Kidney epithelial cell (primary cell): ENCODE measurements around the genes PTPRCAP, TMEM134 and NUDT8.

DNA sequence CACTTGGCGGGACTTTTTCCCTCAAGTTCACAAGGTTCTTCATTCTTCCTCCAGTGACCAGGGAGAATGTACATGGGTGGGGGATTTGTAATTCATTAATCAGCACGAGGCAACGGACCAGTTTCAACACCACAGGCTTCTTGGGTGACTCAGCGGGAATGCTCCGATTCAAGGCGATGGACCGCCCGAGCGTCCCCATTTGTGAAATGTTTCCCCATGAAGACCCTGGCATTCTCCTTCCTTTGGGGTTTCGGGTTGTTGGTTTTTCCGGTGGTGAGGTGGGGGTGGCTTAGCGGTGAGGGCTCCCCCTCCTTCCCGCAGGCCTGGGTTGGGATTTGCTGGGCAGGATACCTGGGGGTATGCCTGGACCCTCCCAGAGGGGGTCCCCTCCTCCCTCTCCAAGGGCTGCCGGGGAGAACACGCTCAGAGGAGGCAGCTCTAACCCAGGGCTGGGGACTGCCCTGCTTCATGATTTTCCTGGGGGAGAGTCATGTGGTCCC lies 1.0 kb upstream of the CLCF1 start:
- RAMPAGE, long total RNA = no peak
- RRBS = no CpG with 5 or more reads among the region's 15 CpGs

- RAMPAGE, long total RNA = no peak
- RRBS = no CpG with 5 or more reads among the region's 15 CpGs
Measured at GRCh38 chr11:67406769-67407054, 2.8 kb downstream of the TBC1D10C start.

- RAMPAGE, long total RNA = no peak
- RRBS = no CpG with 5 or more reads among the region's 16 CpGs
Measured at GRCh38 chr11:67434547-67434952, 2.9 kb downstream of the PTPRCAP start.

GRCh38 chr11:67437403-67438247 lies at the start of gene PTPRCAP:
PTPRCAP (minus strand) TSS chr11:67437682.
- RAMPAGE, long total RNA = no peak
- RRBS = 89% methylated on average over 5 of the region's 21 CpGs

- RAMPAGE, long total RNA = no peak
- RRBS = 17% methylated on average over 1 of the region's 83 CpGs
Measured at GRCh38 chr11:67468708-67469625, at the start of gene TMEM134. TMEM134 (minus strand) TSS chr11:67469251.

- RAMPAGE, long total RNA = no peak
- RRBS = under 1% methylated on average over 22 of the region's 41 CpGs
Measured at GRCh38 chr11:67504325-67504593, 904 bp downstream of the PITPNM1 start.

DNA sequence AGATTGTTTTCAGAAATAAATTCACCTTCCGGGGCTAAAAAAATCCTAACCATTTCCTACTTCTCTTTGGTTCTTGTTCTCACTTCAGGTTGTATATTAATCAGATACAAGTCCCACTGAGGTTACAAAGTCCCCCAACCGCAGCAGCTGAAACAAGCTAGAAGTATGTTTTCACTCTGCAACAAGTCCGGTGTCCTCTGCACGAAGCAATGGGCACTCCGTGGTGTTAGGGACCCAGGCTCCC lies 25.6 kb upstream of the GSTP1 start:
- RAMPAGE, long total RNA = no peak
- RRBS = no CpG with 5 or more reads among the region's 5 CpGs

DNA sequence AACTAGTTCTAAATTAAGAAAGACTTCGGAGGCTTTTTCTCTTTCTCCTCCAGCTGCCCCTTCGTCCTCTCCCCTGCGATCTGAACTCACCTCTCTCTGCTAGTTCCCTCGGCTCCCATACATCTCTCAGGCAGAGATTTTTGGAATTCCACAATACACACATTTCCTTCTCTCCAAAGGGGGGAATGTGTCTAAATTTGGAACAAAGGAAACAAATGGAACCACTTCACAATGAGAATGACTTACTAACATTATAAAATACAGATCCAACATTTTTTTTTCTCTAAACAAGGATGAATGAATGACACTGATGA lies 20.7 kb upstream of the GSTP1 start:
- RAMPAGE, long total RNA = no peak
- RRBS = no CpG with 5 or more reads among the region's 4 CpGs

DNA sequence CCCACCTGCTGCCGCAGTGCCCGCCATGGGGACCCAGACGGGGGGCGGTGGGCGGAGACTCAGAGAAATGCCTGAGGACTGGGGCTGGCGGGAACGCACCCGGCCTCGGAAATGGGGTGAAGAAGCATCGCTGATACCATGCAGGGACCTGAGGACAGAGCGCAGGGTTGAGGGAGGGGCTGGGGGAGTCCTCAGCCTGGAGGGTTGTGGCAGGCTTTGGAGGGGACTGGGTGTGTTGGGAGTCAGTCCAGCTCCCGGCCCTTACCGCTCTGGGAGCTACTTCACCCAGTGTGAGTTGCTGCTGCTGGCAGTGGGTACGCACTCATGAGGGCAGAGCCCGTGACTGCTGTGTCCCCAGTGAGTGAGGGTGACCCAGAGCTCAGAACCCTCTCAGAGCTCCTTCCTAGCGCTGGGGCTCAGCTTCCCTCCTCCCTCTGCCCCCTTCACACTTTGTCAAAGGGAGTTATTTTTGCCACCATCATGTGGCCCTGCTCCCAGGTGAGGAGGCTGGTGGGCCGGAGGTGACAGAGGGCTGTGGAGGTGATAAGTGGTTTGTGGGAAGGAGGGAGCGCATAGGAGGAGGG lies 9.6 kb downstream of the NDUFV1 start:
- RAMPAGE, long total RNA = no peak
- RRBS = no CpG with 5 or more reads among the region's 18 CpGs

GRCh38 chr11:67629646-67630611 lies at the start of gene NUDT8:
NUDT8 (minus strand) TSS chr11:67629937.
- RAMPAGE, long total RNA = no peak
- RRBS = under 1% methylated on average over 63 of the region's 114 CpGs

- RAMPAGE, long total RNA = no peak
- RRBS = 75% methylated on average over 4 of the region's 20 CpGs
Measured at GRCh38 chr11:67646705-67647061, 3.8 kb downstream of the ACY3 start.

DNA sequence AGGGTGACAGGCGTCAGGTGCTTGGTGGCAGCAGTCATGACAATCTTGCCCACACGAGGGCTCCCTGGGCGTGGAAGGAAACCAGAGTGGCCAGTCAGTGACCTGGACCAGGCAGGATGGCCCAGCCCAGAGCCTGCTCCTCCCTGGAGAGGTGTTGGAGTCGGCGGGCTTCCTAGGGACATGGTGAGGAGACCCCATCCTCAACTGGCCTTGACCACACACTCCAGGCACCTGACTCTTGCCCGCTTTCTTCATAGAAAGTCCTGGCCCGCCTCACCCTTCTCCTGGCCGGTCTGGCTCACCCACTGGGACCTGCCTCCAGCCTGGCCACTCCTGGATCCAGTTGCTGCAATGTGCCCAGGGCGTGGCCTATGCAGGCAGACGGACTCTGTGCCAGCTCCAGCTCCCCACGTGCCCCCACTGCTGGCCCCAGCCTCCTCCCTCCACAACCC lies 8.8 kb downstream of the ALDH3B2 start:
- RAMPAGE, long total RNA = no peak
- RRBS = no CpG with 5 or more reads among the region's 11 CpGs

DNA sequence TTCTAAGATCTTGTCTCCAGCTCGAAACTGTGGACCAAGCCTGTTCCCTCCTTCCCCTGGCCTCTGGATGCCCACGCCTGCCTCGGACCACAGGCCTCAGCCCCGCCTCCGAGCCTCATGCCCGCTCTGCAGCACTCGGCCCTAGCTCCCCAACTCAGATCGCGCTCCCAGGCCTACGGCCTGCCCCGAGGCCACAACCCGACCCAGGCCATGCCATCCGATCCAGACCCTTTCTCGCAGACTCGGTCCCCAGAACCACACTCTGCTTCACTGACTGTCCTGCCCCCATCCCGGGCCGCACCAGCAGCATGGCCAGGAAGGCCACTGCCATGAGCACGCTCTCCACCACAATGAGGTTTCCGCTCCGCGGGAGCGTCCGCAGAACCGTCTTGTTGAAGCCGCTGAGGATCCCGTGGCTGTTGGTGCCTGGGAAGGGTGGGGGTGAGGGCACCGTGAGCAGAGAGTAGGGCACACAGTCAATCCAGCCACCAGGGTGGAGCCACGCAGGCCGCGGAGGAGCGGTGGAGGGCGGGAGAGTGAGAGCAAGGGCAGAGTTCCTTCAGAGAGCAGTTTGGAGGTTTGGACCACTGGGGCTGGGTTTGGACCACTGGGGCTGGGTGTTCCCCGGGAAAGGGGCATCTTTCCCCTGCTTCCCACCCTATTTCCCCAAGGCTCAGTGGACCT lies 6.4 kb downstream of the UNC93B1 start:
- RAMPAGE, long total RNA = no peak
- RRBS = no CpG with 5 or more reads among the region's 33 CpGs

DNA sequence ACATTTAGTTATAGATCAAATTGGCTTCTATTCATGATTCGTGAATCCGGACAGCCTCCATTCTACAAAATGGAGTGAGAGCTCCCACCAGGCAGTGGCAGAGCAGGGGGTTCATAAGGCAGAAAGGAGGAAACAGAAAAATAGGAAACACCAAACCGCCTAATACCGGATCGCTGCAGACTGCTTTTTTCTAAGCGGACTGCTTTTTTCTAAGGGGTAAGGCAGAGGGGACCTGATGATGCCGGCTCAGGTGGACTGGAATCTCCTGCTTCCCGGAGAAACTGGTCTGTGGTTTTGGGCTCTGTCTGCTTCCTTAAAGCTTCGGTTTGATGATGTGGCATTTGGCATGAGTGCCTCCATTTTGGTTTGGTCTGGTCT lies 986 bp downstream of the ALDH3B1 start:
- RAMPAGE, long total RNA = no peak
- RRBS = 91% methylated on average over 4 of the region's 9 CpGs

DNA sequence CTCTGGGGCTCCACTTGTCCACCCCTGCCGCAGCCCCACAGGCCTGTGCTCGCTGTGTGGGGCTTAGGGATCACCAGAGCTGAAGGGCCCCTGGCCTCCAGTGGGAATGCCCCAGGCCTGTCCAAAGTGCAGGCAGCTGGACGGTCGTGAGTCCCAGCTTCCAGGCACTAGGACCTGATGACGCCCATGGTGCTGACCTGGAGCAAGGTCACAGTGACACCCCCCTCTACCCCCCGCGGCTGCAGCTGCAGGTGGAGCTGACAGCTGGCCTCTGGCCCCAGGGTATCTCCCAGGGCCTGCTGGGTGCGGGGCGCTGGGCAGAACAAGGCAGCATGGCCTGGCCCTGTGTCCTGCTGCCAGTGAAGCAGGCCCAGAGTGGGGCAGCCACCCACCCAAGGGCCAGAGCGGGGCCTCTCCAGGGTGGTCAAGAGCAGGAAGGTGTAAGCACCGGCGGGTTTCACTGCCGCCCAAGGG lies 619 bp upstream of the TCIRG1 start:
- RAMPAGE, long total RNA = no peak
- RRBS = no CpG with 5 or more reads among the region's 13 CpGs

- RAMPAGE, long total RNA = no peak
- RRBS = no CpG with 5 or more reads among the region's 3 CpGs
Measured at GRCh38 chr11:68064358-68064910, 25.6 kb downstream of the TCIRG1 start.

GRCh38 chr11:68082295-68082920 lies 38.8 kb downstream of the CHKA start:
- RAMPAGE, long total RNA = no peak
- RRBS = no CpG with 5 or more reads among the region's 5 CpGs

DNA sequence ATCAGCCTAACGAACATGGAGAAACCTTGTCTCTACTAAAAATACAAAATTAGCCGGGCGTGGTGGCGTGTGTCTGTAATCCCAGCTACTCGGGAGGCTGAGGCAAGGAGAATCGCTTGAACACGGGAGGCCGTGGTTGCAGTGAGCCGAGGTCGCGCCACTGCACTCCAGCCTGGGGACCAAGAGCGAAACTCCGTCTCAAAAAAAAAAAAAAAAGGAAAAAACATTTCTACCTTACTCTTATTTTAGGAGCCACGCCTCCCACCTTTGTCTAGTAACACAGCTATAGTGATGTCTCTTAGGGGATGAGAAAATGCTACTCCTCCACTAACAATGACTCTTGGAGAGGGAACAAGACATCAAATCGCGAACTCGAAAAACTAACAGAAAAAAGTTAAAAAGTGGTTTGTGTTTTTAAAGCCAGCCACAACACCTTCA lies 1.1 kb downstream of the CHKA start:
- RAMPAGE, long total RNA = no peak
- RRBS = no CpG with 5 or more reads among the region's 17 CpGs

DNA sequence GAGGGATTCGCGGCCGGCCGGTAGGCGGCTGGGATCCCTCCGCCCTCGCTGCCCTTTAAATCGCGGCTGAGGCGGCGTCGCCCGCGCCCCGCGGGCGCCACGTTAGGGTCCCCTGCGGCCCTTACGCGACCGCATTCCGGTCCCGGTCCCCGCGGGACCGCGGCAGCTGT lies 683 bp upstream of the KMT5B start:
- RAMPAGE, long total RNA = no peak
- RRBS = no CpG with 5 or more reads among the region's 28 CpGs

DNA sequence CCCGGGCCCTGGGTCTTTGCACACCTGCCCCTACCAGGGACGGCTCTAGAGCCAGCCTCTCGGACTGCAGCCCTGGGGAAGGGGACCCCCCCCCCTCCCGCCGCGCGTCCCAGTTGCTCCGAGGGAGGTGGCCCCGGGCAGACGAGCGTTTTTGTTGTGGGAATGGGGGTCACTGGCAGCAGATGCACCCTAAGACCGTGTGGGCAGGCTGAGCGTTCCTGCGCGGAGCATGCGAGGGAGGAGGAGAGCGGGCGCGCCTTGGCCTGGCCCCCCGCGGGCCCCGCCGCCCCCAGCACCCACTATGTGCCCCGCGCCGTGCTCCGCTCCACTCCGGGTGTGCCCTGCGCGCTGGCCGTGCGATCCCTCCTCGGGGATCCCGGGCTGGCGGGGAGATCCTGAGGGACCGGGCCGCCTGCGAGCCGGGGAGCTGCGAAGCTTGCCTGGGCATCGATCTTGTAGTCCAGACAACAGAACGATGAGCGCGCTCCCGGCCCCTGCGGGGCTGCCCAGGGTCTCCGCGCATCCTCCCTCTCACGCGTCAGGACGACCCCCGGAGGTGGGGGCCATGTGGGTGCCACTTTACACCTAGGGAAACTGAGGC lies 1.1 kb upstream of the KMT5B start:
- RAMPAGE, long total RNA = no peak
- RRBS = 2% methylated on average over 21 of the region's 52 CpGs